Measurements from ENCODE around the gene MKNK2.

- RRBS: 91% methylated on average over 6 of the region's 46 CpGs
CAGE:
- cytosol, long polyA plus RNA: no peak
- long polyA plus RNA: no peak
- nucleus, long polyA plus RNA: no peak
Measured at GRCh38 chr19:1816152-1816810, 4.2 kb upstream of the ATP8B3 start.

GRCh38 chr19:1828224-1828741, 16.2 kb upstream of the ATP8B3 start:
- RRBS: 94% methylated on average over 18 of the region's 38 CpGs
CAGE:
- cytosol, long polyA plus RNA: no peak
- long polyA plus RNA: no peak
- nucleus, long polyA plus RNA: no peak

GRCh38 chr19:1862031-1862685, 1.2 kb downstream of the KLF16 start:
- RRBS: under 1% methylated on average over 16 of the region's 41 CpGs
CAGE:
- cytosol, long polyA plus RNA: no peak
- long polyA plus RNA: no peak
- nucleus, long polyA plus RNA: no peak

- RRBS: under 1% methylated on average over 7 of the region's 42 CpGs
CAGE:
- cytosol, long polyA plus RNA: no peak
- long polyA plus RNA: no peak
- nucleus, long polyA plus RNA: no peak
Measured at GRCh38 chr19:1941592-1942324, 786 bp downstream of the CSNK1G2 start.

- RRBS: 94% methylated on average over 6 of the region's 49 CpGs
CAGE:
- cytosol, long polyA plus RNA: no peak
- long polyA plus RNA: no peak
- nucleus, long polyA plus RNA: no peak
Measured at GRCh38 chr19:1969172-1970007, 28.4 kb downstream of the CSNK1G2 start.

DNA sequence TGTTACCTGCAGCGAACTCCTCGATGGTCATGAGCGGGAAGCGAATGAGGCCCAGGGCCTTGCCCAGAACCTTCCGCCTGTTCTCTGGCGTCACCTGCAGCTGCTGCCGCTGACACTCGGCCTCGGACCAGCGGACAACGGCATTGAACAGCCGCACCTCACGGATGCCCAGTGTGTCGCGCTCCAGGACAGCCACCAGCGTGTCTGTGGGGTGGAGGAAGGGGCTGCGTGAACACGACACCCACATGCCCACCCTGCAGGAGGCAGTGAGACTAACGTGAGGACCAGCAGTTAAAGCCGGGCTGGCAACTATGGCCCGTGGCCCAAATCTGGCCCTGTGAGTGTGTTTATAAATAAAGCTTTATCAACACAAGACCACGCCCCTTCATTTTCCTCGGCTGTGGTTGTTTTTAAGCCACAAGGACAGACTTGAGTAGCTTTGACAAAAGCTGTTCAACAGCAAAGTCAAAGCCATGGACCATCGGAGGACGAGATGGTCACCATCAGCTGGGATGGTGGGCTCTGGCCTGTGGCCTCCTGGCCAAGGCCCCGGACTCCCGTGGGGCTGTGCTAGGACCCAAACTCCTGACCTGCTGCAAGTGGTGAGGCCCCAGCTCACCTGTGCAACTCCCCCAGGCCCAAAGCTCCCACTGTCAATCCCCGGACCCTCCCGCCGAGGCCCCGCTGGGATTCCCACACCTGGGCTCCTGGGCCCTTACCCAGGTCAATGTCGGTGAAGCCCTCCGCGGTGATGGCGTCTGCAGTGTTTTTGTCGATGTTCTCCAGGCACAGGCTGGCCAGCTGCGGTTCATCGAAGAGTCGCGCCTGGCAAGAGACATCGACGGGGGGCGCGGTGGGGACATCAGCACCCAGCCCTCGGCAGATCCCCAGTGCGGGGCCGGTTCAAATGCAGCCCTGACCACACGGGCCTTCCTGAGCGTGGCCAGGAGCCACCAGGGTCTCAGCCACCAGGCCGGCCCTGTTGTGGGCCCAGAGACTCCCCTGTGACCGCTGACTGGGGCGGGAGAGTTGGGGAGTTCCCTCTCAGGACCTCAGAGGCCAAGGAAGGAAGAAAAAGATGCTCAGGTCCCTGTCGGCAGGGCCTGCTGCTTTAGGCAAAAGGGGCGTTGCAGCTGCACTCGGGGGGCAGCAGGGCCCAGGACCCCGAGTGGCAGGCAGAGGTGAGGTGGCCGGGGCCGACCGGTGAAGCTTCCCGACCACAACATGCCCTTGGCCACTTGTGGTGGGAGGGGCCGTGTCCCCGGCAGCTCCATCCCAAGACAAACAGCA, 25.1 kb downstream of the BTBD2 start:
- RRBS: 89% methylated on average over 8 of the region's 62 CpGs
CAGE:
- cytosol, long polyA plus RNA: no peak
- long polyA plus RNA: no peak
- nucleus, long polyA plus RNA: no peak

DNA sequence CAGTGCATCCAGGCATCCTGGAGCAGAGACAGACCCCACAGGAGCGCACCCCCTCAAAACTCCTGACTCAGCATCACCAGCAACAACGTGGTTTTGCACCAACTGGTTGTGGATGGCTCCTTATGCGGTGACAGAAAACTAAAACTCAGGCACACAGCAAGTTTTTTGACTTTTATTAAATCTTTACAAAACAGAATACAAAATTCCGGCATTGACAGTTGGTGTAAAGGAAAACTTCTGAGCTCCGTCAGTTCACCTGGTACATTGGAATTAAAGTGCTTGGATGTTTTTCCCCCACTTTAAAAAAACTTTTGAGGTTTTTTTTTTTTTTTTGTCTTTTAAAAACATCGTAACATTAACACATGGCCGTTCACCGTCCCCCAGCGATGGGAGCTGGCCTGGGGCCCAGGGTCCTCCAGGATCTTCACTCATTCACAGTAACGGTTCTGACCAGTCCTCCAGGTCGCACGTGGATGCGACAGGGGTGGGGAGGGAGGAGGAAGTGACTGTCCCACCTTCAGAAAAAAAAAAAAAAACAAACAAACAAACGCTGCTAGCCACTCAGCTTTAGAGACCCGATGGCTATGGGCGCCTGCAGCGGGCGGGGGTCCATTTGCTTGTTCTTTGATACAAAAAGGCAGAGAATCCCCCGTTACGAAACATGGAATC, 13.6 kb downstream of the MKNK2 start:
- RRBS: no CpG with 5 or more reads among the region's 20 CpGs
CAGE:
- cytosol, long polyA plus RNA: no peak
- long polyA plus RNA: no peak
- nucleus, long polyA plus RNA: no peak

DNA sequence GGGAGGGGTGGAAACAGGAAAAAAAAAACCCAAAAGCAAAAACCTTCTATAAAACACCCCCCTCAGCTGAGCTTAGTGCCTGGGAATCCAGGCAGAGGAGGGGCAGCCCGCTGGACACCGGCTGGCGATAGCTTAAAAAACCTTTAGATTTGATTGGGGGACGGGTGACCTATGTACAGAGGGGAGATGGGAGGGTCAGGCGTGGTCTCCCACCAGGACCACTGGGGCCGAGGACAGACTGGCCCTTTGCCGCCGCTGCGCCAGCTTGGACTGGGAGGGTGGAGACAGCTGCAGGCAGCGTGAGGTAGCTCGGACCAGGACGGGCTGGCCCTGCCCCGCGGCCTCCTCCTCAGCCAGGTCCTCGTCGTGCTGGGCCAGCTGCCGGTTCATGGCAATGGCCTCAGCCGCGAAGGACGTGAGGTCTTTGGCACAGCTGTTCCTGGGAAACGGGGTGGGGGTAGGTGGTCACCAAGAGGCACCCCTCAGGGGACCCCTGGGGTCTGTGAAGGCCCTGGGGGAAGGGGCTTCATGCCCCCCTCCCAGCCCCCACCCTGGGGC, 11.5 kb downstream of the MKNK2 start:
- RRBS: no CpG with 5 or more reads among the region's 21 CpGs
CAGE:
- cytosol, long polyA plus RNA: no peak
- long polyA plus RNA: no peak
- nucleus, long polyA plus RNA: no peak

GRCh38 chr19:2040312-2041035, 10.6 kb downstream of the MKNK2 start:
- RRBS: no CpG with 5 or more reads among the region's 24 CpGs
CAGE:
- cytosol, long polyA plus RNA: no peak
- long polyA plus RNA: no peak
- nucleus, long polyA plus RNA: no peak

- RRBS: no CpG with 5 or more reads among the region's 14 CpGs
CAGE:
- cytosol, long polyA plus RNA: no peak
- long polyA plus RNA: no peak
- nucleus, long polyA plus RNA: no peak
Measured at GRCh38 chr19:2043284-2043926, 7.6 kb downstream of the MKNK2 start.

DNA sequence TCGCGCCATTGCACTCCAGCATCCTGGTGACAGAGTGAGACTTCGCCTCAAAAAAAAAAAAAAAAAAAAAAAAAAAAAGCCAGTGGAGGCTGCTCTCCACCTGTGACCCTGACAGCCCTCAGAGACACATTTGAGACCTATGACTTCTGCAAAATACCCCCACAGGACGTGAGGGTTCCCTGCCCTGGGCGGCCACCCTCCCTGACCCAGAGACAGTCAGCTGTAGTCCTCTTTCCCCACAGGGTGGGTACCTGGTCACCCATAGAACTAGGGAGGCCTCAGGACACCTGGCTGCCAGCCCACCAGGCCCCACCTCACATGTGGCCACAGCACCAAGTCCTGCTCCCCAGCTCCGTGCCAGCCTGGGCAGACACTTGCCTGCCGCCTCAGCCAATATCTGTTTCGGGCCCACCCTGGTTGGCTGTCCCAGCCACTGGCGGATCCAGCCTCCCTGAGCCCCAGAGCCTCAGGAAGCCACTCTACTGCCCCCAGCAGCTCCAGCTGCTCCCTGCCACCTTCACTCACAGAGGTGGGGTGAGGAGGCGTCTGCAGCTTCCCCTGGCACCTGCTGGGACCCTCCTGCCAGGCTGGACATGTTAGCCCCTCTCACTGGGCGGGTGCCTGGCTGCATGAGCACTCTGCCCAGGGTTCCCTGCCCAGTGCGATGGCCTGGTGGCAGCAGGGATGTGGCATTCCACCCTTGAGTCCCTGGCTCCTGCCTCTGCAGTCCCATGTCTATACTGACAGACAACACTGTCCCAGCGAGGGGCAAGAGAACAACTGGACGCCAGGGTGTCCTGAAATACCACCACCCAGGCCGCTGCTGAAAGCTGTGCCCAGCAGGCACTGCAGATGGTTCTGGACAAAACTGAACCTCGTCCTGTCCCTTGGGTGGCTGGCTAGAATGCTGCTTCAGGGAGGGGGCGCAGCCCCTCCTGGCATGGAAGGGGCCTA, 6.8 kb downstream of the MKNK2 start:
- RRBS: no CpG with 5 or more reads among the region's 17 CpGs
CAGE:
- cytosol, long polyA plus RNA: no peak
- long polyA plus RNA: no peak
- nucleus, long polyA plus RNA: no peak

DNA sequence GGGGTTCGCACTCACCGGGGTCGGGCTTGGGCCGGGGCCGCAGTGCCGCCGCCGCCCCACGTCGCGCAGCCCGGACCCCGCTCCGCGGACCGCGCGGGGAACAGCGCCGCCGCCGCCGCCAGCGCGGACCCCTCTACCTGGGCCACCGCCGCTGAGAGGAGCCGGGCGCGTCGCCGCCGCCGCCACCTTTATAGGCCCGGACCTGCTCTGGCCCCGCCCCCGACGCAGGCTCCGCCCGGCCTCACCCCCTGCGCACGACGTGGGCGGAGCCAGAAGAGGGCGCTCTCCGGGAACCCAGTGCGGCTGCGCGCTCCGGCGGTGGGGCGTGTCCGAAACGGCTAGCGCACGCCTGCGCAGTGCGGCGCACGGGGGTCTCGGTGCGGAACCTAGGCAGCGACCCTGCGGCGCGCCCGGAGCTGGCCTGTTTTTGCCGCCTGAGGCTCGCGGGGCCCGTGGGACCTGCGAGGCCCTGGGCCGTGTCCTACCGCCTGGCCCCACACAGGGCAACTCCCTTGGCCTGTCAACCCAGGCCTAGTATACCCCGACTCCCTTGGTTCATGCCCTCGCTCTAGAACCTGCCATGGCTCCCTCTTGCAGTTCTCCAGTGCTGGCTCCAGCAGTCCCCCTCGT, at the start of gene MKNK2:
TSS of gene MKNK2 (minus strand) at position 164 of the 630 bp plus-strand sequence.
- RRBS: under 1% methylated on average over 46 of the region's 77 CpGs
CAGE:
- cytosol, long polyA plus RNA: start-site peak on the minus strand centred at position 186 of the sequence, 47 bp wide, 126 reads
- long polyA plus RNA: start-site peak on the minus strand centred at position 121 of the sequence, 177 bp wide, 77 and 53 reads in 2 replicates
- nucleus, long polyA plus RNA: start-site peak on the minus strand centred at position 151 of the sequence, 117 bp wide, 17 reads

DNA sequence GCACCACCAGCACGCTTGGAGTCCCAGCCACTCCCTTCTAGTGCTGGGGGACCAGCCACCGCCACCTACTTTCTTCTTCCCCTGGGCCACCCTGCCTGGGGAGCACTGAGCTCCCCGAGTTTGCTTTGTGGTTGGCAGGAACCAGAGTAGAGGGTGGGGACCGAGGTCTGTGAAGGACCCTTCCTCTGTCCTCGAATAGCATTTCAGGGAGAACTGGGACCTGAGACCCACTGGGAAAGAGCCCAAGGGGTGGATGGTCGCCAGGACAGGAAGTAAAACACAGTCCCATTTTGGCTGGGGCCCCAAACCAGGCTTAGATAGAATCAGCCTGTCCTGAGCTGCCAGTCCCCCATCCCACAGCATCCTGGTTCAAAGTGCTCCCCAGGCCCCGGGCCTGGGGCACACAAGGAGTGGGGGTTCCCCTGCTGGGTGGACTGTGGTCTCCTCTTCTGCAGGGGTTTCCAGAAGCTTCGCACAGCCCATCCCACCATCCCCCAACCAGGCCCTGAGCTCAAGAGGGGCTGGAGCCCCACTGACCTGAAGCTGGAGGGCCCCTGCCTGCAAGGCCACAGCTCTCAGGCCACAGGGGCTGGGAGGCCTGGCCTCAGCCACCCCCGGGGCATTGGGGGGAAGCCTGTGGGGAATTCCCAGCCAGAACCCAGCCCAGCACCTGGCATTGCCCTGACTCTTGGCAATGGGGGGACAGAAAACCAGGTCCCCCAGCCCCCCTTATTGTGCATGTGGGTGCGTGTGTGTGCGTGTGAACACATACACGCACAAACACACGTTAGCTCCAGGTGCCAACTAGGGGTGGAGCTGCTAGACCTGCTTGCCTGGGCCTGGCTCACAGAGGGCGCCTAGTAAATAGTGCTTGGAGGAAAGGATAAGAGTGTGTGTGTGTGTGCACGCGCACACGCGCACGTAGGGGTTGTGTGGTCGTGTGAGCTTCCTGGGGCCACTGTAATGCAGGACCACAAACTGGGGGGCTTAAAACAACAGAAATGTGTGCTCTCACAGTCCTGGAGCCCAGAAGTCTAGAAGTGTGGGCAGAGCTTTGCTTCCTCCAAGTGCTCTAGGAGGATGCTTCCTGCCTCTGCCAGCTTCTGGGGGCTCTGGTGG, 1.0 kb upstream of the MKNK2 start:
- RRBS: no CpG with 5 or more reads among the region's 20 CpGs
CAGE:
- cytosol, long polyA plus RNA: no peak
- long polyA plus RNA: no peak
- nucleus, long polyA plus RNA: no peak

DNA sequence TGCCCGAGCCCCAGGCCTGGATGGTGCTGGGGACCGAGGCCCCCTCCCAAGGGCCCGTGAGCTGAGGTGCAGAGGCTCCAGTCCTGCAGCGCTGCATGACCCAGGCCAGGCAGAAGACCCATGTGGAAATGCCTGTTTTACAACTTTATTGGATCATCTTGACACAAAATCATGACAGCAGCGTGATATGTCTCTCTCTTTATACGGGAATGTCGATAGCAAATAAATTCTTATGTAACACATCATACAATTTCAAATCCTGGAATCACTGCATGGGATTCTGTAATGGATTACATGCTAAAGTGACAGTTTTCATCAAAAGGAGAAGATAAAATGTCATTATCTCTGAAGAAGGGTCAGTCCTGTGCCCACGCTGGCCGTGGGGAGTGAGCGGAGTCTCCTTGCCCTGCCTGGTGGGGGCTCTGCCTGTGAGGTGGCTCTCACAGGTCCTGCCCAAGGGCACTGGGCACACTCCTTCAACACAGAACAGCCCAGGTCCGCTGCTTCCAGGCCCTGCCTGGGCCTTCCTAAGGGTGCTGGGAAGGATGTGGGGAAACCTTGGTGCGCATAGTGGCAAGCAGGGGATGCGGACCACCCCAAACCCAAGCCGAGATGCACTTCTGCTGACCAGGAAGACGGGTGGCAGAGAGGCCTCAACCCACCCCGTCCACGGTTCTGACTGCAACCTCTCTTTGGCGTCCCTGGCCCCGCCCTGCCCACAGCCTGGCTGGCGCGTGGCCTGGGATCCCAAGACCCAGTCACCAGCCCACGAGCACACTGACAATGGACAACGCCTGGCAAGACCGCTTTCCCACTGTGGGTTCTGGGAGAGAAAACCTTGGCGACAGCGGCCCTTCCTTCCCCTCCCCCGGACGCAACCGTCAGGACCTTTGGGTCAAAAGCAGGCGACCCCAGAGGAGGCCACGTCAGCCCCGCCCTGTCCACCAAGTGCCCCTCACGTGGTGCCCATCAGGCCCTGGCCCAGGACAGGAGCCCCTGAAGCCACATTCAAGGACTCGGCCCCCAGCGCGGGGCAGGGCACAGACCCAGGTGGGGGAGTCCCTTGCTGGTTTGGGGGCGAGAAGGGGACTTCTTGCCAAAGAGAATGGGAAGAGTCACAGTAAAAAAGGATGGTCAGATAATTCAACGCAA, 4.5 kb downstream of the IZUMO4 start:
- RRBS: no CpG with 5 or more reads among the region's 38 CpGs
CAGE:
- cytosol, long polyA plus RNA: no peak
- long polyA plus RNA: start-site peak on the minus strand centred at position 383 of the sequence, 50 bp wide, 659 and 555 reads in 2 replicates; start-site peak on the minus strand centred at position 819 of the sequence, 322 bp wide, 122 and 116 reads in 2 replicates
- nucleus, long polyA plus RNA: start-site peak on the minus strand centred at position 387 of the sequence, 50 bp wide, 531 reads

DNA sequence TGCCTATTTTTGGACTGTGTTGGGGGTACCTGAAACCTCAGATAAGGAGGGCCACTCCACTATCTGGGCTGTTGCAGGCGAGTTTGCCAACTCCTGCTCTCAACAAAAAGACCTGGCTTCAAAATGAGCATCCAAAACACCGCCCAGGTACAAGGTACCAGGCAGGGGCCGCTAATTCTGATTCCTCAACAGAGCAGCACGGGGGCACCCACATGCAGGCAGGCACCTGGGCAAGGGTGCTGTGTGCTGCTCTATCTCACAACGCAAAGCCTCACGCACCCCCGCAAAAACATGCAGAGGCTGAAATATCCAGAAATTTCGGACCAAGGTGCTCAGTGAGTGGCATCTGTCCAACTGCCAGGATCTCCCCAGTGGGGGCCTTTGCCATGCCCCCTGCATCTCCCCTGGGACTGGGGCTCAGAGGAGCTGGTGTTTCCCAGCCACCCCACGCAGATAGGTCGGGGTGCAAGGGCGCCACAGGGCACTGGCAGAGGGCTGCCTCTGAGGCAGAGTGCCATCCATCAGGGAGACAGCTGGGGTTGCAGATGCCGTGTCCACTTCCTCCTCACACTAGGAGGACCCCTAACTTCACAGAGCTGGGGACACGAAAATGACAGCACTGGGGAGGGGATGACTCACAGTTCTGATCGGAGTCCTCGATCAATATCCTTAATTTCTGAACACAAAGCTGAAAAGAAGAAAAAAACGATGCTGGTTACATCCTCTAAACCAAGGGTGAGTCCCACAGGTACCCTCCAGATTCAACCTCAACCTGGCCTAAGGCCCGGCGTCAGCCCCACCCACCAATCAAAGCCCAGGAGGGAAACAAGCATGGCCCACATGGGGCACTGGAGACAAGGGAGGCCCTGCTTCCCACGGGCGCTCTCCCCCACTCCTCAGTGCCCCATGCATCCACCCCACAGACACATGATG, 26.3 kb downstream of the IZUMO4 start:
- RRBS: no CpG with 5 or more reads among the region's 20 CpGs
CAGE:
- cytosol, long polyA plus RNA: no peak
- long polyA plus RNA: no peak
- nucleus, long polyA plus RNA: no peak

- RRBS: no CpG with 5 or more reads among the region's 37 CpGs
CAGE:
- cytosol, long polyA plus RNA: no peak
- long polyA plus RNA: no peak
- nucleus, long polyA plus RNA: no peak
Measured at GRCh38 chr19:2132264-2133560, 18.7 kb downstream of the AP3D1 start.

GRCh38 chr19:2164326-2164961, 711 bp downstream of the DOT1L start:
- RRBS: under 1% methylated on average over 30 of the region's 53 CpGs
CAGE:
- cytosol, long polyA plus RNA: no peak
- long polyA plus RNA: no peak
- nucleus, long polyA plus RNA: no peak

DNA sequence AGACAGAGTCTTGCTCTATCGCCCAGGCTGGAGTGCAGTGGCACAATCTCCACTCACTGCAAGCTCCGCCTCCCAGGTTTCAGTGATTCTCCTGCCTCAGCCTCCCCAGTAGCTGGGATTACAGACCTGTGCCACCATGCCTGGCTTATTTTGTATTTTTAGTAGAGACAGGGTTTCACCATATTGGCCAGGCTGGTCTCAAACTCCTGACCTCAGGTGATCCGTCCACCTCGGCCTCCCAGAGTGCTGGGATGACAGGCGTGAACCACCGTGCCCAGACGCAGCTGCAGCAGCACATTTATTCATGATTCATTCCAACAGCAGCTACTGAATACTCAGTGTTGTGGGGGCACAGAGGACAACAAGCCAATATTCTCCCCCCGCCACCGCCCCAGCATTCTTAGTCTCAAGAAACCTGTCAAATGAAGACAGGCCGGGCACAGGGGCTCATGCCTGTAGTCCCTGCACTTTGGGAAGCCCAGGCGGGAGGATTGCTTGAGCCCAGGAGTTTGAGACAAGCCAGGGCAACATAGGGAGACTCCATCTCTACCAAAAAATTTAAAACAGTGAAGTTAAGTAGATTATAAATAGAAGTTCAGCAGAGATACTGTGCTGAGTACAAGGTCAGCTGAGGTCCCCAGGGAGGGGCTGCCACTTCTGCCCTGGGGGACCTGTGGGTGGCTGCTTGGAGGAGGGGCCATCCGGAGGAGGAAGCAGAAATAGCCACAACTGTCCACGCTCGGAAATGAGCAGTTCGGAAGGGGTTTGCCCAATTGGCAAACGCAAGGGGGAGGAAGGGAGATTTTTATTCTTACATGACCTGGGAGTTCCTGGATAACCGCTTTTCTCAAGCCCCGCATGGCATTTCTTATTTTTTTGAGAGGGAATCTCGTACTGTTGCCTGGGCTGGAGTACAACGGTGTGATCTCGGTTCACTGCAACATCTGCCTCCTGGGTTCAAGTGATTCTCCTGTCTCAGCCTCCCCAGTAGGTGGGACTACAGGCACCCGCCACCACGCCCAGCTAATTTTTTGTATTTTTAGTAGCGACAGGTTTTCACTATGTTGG, 4.4 kb downstream of the DOT1L start:
- RRBS: no CpG with 5 or more reads among the region's 24 CpGs
CAGE:
- cytosol, long polyA plus RNA: no peak
- long polyA plus RNA: no peak
- nucleus, long polyA plus RNA: no peak

DNA sequence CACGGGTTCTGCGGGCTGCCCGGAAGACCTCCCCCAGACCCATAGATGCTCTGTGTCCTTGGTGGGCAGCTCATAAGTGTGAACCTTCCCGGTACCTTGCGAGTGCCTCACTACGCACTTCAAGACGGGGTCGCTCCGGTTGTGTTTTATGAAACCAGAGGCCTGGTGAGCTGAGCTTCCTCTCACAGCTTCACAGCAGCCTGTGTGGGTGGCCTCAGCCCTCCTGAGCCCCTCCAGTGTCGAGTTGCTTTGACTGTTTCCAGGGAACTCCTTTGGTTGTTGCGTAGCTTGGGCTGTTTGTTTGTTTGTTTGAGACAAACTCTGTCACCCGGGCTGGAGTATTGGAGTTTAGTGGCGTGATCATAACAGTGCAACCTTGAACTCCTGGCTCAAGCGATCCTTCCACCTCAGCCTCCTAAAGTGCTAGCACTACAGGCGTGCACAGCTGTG, 10.0 kb downstream of the DOT1L start:
- RRBS: 98% methylated on average over 9 of the region's 15 CpGs
CAGE:
- cytosol, long polyA plus RNA: no peak
- long polyA plus RNA: no peak
- nucleus, long polyA plus RNA: no peak

- RRBS: no CpG with 5 or more reads among the region's 35 CpGs
CAGE:
- cytosol, long polyA plus RNA: no peak
- long polyA plus RNA: no peak
- nucleus, long polyA plus RNA: no peak
Measured at GRCh38 chr19:2186099-2187053, 22.6 kb downstream of the DOT1L start.

All from H1 (cell line).